B cell (primary cell): ENCODE measurements around the genes CYP2U1, LEF1, PLA2G12A, CFI and AP1AR.

- PRO-cap: bidirectional peak, plus-strand start at chr4:107931334, minus-strand start at chr4:107931204; bidirectional peak, plus-strand start at chr4:107931549, minus-strand start at chr4:107931362
- CAGE, long polyA plus RNA: no peak
Observed at GRCh38 chr4:107931119-107931914, at the start of gene CYP2U1. Gene CYP2U1, plus strand, starts transcription at chr4:107931549.

- PRO-cap: no peak
- CAGE, long polyA plus RNA: no peak
Observed at GRCh38 chr4:108168306-108169712, at the start of gene LEF1. Gene LEF1, minus strand, starts transcription at chr4:108168932.

- PRO-cap: no peak
- CAGE, long polyA plus RNA: no peak
Observed at GRCh38 chr4:108209369-108210036, 40.8 kb upstream of the LEF1 start.

- PRO-cap: no peak
- CAGE, long polyA plus RNA: no peak
Observed at GRCh38 chr4:108342678-108342877, 173.8 kb upstream of the LEF1 start.

DNA sequence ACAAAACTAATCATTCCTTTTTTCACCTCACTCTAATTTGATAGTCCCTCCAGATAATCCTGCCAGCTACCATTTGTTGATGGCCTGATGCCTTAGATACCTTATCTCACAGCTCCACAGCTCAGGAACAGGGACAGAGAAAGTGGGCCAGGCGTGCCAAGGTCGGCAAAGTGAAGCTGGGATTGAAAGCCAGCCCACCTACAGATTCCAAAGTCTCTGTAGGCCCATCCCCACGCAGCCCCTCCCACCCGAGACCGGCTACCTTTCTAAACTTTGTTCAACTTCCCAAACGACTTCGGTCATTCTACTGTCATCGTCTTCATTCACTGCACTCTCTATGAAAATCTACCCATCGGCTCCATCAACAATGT lies 1.6 kb downstream of the CASP6 start:
- PRO-cap: no peak
- CAGE, long polyA plus RNA: no peak

- PRO-cap: bidirectional peak, plus-strand start at chr4:109729771, minus-strand start at chr4:109729730; bidirectional peak, plus-strand start at chr4:109730218, minus-strand start at chr4:109730066
- CAGE, long polyA plus RNA: no peak
Observed at GRCh38 chr4:109729386-109730356, at the start of gene PLA2G12A. Gene PLA2G12A, minus strand, starts transcription at chr4:109730070.

DNA sequence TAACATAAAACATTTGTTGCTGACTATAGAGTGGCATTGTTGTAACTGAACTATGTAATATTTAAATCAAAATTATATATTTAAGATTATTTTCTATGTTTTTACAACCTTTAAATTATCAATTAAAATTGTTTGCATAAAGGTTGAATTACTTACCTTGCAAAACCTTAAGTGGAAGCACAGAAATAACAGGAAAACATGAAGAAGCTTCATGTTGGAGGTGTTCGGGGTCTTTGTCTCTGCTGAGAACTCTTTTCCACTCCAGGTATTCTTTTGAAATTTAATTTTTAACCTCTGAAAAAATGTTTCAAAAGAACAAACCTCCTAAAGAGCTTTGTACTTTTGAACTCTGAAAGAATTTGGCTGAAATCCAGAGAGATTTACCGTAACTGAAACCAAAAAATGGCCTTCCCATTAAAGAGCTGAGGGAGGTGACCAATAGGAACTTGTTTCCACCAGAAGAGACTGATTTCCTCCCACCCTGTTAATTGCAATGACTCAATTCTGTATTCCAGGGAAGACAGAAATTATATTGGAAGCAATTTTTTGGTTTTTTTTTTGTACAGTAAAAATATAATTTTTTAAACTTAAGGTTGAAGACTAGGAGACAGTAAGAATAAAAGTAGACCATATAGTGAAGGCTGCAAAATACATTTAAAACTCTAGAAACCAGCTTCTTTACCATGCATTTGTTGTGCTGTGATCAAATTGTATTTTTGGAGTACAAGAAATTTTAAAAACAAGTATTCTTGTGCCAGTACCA lies at the start of gene CFI:
Gene CFI (minus strand): TSS at position 241 of the 763 bp plus-strand sequence.
- PRO-cap: no peak
- CAGE, long polyA plus RNA: no peak

DNA sequence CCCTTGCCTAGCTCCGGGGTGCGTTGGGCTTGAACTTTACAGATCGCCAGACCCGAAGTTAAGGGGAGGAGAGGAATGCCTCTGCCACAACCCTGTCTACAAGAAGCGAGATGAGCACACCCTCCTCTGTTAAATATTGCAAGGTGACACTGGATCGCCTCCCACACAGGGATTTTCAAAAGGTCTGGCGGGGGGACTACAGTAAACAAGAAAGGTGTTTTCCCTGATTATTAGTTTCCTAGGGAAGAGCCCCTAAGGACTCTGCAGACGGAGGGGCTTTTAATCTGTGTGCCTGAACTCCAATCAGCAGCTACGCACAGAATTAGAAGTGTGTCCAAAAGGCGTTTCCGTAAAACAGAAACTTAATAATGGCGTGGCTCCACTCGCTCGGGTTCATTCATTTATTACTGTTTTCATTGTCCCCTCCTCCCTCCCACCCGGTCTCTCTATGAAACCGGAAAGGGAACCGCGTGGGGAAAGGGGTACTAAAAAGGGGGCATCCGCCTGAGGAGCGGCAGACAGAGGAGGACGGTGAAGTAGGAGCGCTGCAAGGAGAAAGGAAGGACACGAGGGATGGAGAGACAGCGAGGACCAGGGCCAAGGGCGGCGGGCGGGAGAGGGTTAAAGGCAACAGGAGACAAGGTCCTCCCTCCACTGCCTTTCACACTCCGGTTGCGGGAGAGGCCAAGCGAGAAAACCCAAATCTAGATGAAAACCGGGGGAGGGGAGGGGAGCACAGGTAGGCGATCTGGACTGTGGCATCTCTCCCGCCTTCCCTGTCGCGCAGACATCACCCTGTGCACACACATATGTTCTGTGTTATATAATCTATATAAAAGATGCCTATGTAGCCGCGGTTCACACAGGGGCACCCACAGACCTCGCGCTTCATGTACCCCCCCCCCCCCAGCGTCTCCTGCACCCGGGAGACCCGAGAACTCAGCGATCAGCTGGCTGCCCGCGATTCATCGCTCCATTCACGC lies 944 bp downstream of the ELOVL6 start:
- PRO-cap: bidirectional peak, plus-strand start at position 129 of the sequence, minus-strand start at position 104 of the sequence; bidirectional peak, plus-strand start at position 517 of the sequence, minus-strand start at position 316 of the sequence
- CAGE, long polyA plus RNA: no peak

GRCh38 chr4:110620639-110621064 lies 2.2 kb downstream of the PITX2 start:
- PRO-cap: no peak
- CAGE, long polyA plus RNA: no peak

- PRO-cap: no peak
- CAGE, long polyA plus RNA: no peak
Observed at GRCh38 chr4:110632028-110632704, 9.3 kb upstream of the PITX2 start.

GRCh38 chr4:112086091-112087167 lies 58.8 kb upstream of the FAM241A start:
- PRO-cap: no peak
- CAGE, long polyA plus RNA: no peak

- PRO-cap: bidirectional peak, plus-strand start at chr4:112231378, minus-strand start at chr4:112231327; bidirectional peak, plus-strand start at chr4:112231787, minus-strand start at chr4:112231609
- CAGE, long polyA plus RNA: no peak
Observed at GRCh38 chr4:112231183-112231686, 352 bp upstream of the AP1AR start.

DNA sequence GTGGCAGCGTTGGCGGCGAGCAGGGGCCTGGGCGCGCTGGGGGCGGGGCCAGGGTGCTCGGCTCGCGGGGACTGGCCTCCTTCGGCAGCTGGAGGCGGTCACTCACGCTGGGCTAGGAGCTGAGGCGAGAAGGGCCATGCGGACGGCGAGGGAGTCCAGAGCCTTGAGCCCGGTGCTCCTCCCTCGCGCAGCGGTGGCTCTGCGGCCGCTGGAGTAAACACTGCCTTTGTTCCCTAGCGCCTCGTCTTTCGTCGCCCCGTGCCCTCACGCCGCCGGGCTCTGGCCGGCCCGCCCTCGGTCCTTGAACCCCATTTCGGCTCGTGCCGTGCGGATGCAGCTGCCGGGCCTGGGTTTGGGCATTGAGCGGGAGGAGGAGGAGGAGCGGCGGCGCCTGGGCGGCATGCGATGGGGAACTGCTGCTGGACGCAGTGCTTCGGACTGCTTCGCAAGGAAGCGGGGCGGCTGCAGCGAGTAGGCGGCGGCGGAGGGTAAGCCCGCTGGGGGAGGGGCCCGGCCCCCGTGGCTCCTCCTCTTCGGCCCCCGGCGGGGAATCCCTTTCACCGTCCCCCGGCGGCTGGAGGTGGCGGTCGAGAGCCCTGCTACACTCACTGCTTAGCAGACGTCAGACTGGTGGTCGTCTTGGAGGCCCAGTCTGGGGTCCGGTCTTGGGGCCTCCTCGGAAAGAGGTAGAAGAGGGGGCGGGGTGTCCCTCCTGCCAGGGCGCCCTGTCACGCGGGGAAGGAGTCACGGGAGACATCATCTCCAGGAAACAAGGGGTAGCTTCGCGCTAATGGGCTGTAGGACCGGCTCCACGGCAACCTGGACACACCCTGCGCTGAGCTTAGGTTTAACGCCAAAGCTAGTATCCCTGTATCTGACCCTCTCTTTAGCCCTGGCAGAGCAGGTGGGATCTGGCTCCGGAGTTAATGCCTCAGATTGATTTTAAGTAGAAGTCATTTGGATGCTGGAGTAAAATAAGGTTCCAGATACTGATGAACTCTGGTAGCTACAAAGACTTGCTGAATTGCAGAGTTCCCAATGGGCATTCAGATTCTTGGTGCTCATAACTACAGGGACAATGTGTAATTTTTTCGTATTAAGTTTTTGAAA lies at the start of gene AP1AR:
Gene AP1AR (plus strand): TSS at position 101 of the 1,110 bp plus-strand sequence.
- PRO-cap: bidirectional peak, plus-strand start at position 101 of the sequence, minus-strand start outside the sequence; bidirectional peak, plus-strand start at position 608 of the sequence, minus-strand start at position 445 of the sequence
- CAGE, long polyA plus RNA: no peak

DNA sequence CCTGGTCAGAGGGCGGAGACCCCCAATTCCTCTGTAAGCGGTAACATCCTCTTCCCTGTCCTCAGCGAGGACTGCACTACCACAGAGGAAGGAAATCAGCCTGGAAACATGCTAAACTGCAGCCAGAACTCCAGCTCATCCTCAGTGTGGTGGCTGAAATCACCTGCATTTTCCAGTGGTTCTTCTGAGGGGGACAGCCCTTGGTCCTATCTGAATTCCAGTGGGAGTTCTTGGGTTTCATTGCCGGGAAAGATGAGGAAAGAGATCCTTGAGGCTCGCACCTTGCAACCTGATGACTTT lies 83.8 kb downstream of the NEUROG2 start:
- PRO-cap: no peak
- CAGE, long polyA plus RNA: no peak

DNA sequence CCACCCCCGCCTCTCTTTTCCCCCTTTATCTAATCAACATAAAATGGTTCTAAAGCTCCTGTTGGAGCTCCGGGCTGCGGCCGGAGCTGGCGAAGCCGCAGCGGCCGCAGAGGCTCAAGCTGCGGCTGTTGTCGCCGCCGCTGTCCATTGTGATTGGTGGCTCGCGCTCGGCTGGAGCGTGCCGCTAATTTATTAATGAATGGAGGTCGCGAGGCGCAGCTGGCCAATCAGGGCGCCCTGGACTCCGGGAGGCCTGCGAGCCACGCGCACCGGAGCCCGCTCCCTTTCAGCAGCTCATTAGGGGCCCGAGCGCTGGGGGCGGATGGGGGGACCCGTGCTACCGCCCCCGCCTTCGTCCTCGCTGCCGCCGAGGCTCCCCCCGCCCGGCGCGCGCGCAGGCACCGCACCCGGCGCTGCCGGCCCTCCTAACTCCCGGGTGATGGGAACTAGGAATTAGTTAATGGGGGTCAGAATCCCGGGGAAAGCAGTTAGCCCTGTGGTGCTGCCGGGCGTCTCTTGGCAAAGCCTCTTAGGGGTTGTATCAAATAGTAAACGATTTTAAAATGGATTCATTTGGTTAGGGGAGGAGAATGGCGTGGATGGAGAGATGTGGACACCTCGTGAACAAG lies 546 bp upstream of the NEUROG2 start:
- PRO-cap: no peak
- CAGE, long polyA plus RNA: no peak

GRCh38 chr4:113035217-113035715 lies 14.2 kb upstream of the ANK2 start:
- PRO-cap: no peak
- CAGE, long polyA plus RNA: no peak

GRCh38 chr4:113052484-113053401 lies 3.3 kb downstream of the ANK2 start:
- PRO-cap: no peak
- CAGE, long polyA plus RNA: no peak

DNA sequence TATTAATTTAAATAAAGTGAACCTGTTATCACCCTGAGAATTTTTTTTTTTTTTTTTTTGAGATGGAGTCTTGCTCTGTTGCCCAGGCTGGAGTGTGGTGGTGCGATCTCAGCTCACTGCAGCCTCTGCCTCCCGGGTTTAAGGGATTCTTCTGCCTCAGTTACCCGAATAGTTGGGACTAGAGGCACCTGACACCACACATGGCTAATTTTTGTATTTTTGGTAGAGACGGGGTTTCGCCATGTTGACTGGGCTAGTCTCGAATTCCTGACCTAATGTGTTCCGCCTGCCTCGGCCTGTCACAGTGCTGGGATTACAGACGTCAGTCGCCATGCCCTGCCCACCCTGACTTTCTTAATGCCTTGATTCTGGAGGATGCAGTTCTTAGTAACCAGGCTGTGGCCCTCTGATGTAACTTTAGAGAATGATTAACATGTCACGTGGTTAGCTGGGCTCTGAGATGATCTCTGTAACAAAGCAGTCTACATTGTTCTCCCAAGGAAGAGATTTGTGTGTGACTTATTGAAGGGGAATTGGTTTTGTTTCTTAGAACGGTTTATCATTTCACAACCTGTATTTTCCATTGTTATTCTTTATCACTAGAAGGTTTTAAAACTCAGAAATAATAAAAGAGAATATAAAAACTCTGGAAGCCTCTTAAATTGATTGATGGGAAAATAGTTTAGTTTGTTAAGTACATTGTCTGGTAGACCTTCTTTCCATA lies 30.6 kb downstream of the ANK2 start:
- PRO-cap: no peak
- CAGE, long polyA plus RNA: no peak

DNA sequence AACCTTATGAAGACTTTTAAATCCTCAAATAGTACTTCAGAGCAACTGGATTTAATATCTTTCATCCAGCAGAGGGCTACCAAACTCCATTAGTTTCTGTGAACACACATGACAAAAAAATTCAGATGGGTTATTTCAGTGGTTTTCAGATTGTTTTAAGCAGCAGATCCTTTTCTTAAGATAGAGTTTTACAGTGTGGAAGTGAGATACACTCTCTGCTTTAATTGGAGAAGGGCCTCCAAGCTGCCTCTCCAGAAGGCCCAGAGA lies 56.7 kb downstream of the ANK2 start:
- PRO-cap: no peak
- CAGE, long polyA plus RNA: no peak

GRCh38 chr4:113332852-113333282 lies 283.4 kb downstream of the ANK2 start:
- PRO-cap: no peak
- CAGE, long polyA plus RNA: no peak